Urinary bladder (tissue), 3 donors: ENCODE measurements around a stretch of chr20.

GRCh38 chr20:63847438-63848576, 13.5 kb upstream of the ABHD16B start:
- PRO-cap, result no peak
- RAMPAGE, long total RNA, result no peak

- PRO-cap, result bidirectional peak, plus-strand start at chr20:63865976, minus-strand start at chr20:63865874
- RAMPAGE, long total RNA, result start-site peak on the minus strand at chr20:63865867-63865919, 19 and 10 reads in 2 replicates
Measured at GRCh38 chr20:63865749-63866174, 692 bp downstream of the TPD52L2 start.

GRCh38 chr20:63940129-63940913, 15.9 kb downstream of the UCKL1 start:
- PRO-cap, result no peak
- RAMPAGE, long total RNA, result no peak

DNA sequence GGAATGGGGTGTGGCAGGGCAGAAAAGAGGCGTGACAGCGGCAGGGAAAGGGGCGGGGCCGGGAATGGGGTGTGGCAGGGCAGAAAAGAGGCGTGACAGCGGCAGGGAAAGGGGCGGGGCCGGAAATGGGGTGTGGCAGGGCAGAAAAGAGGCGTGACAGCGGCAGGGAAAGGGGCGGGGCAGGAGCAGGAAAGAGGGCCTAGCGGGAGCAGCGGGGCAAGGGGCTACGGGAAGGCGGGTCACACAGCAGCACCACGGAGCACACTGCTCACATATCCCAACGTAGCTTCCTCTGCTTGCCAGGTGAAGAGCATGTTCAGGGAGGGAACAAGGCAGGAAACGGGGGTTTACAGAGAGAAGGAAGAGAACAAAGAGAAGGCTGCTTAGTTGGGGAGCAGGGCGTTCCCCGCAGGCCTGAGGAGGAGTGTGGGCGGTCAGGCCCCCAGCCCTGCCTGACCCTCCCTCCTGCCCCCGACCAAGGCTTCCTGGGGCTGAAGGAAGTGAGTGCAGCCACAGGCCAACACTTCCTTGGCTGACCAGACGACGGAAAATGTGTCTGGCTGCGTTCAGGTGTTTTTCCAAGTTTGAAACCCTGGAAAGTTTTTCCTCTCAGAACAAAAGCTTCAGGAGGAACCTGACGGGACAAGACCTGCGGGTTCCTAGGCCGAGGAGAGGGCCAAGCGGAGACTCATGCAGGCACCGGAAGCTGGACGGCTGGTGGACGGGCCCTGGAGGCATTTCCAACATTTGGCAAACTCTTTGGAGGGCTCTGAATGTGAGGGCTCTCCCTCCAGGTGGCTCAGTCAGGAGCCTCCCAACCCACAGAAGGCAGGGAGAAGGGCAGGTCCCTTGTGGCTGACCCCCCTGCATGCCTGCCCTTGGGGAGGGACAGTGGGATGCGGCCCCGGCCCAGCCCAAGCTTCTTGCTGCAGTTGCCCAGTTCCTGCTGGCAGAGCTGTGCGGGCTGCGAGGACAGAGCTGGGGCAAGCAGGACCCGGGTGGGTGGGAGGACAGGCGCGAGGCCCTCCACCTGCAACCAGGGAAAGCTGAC, 13.7 kb downstream of the UCKL1 start:
- PRO-cap, result unidirectional peak, plus-strand start at position 182 of the sequence
- RAMPAGE, long total RNA, result no peak

GRCh38 chr20:63948119-63948497, 8.1 kb downstream of the UCKL1 start:
- PRO-cap, result unidirectional peak, plus-strand start at chr20:63948416
- RAMPAGE, long total RNA, result no peak

DNA sequence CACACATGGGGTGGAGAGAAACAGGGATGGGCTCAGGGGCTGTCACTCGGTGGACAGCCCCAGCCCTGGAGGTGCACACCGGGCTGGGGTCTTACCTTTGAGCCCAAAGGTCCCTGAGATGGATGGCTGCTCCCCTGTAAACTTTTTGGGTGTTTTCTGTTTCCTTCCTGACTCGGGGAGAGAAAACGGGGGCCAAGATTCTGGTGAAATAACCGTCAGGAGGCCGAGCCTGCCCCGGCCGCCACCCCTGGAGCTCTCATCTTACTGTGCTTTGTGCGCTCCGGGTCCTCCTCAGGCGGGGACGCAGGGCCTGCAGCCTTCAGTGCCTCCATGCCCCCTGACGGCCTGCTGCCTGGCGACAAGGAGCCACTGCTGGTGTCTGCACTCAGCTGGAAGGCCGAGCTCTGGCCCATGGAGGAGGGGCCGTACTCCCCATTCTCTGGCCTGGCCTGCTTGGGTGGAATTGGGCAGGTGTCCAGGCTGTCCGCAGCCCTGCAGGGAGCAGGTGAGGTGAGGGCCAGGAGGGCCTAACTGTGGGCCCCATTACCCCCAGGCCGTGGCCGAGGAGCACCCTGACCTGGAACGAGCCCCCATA, 5.4 kb downstream of the ZNF512B start:
- PRO-cap, result no peak
- RAMPAGE, long total RNA, result no peak

DNA sequence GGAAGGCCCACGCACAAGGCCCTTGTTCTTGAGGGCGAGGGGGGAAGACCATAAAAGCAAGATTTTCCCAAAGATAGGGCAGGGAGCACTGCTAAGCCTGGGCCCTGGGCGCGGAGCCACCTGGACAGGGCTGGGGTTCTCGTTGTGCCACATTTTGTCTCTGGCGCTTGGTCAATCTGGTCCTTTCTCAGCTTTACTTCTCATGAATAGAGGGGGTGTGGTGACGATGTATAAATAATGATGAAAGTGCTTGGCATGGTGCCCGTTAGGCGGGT, 4.8 kb downstream of the SAMD10 start:
- PRO-cap, result no peak
- RAMPAGE, long total RNA, result no peak

GRCh38 chr20:64050378-64050911, 1.0 kb upstream of the SOX18 start:
- PRO-cap, result no peak
- RAMPAGE, long total RNA, result no peak

DNA sequence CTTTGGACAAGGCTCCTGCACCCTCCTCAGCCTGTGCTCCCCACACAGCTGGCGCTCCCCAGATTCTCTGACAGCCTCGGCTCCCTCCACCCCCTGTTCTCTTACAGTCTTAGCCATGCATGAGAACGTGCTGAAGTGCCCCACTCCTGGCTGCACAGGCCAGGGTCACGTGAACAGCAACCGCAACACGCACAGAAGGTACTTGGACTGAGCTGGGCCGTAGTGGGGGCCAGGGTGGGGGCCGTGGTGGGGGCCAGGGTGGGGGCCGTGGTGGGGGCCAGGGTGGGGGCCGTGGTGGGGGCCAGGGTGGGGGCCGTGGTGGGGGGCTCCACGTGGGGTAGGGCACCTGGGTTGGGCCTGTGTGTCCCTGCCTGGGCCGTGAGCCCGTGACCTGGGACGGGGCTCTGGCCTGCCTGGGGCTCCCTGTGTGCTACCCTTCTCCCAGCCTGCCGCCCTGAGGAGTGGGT, 43.6 kb upstream of the PCMTD2 start:
- PRO-cap, result no peak
- RAMPAGE, long total RNA, result no peak

DNA sequence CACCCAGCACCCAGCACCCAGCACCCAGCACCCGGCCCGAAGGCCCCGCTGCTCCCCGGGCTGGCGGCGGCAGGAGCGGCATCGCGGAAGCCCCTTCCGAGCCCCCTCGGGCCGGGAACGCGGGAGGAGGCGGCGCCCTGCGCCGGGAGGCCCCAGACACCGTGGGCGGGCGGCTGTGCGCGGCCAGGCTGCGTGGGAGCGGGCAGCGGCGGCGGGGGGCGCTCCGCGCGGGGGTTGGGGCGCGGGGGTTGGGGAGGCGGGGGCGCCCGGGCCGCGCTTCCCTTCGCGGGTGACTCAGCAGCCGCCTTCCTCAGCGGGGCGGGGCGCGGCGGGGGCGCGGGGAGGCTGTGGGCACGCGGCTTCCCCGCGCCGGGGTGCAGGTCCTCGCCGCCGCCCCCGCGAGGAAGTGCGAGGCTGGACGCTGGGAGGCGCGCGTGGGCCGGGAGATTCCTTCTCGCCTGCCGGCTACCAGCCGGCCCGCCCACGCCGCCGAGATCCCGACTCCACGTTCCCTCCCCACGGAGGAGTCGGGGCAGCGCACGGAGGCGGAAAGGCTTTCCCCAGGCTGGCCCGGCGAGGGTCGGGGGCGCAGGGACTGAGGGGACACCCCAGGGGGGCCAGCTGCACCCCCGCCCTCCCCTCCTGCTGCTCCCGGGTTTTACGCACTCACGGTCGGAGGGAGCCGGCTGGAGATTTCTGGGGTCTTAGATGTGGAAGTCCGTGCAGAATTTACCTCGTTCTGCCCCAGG, 61.1 kb downstream of the PCMTD2 start:
- PRO-cap, result no peak
- RAMPAGE, long total RNA, result no peak